ENCODE measurements around a stretch of chr13.

DNA sequence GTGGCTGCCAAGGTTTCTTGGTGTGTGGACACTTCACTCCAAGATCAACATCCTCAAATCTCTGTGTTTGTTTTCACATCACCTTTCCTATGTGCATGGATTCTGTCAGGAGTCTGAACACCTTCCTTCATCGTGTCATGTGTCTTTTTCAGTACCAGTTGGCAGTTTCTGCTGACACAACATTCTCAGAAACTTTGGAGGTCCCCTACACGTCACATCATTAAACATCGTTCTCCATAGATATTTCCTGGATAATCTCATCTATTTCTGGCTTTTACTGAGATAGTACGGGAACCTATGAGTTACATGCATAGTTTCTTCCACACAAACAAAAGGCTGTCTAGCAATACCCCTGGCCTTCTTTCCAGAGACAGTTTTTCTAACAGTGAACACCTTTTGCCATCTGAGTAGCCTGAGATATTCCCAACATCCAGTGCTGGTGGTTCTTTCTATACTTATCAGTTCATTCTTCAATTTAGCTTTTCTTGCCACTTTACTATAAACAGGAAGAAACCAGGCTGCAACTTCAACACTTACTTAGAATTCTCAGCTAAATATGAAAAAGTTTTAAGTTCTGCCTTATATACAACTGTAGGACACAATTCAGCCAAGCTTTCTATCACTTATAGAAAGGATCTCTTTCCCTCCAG lies 15.4 kb upstream of the EFNB2 start:
- PRO-cap: no peak
- RAMPAGE, long total RNA: no peak

GRCh38 chr13:106617369-106618034 lies 49.6 kb upstream of the ARGLU1 start:
- PRO-cap: no peak
- RAMPAGE, long total RNA: no peak

DNA sequence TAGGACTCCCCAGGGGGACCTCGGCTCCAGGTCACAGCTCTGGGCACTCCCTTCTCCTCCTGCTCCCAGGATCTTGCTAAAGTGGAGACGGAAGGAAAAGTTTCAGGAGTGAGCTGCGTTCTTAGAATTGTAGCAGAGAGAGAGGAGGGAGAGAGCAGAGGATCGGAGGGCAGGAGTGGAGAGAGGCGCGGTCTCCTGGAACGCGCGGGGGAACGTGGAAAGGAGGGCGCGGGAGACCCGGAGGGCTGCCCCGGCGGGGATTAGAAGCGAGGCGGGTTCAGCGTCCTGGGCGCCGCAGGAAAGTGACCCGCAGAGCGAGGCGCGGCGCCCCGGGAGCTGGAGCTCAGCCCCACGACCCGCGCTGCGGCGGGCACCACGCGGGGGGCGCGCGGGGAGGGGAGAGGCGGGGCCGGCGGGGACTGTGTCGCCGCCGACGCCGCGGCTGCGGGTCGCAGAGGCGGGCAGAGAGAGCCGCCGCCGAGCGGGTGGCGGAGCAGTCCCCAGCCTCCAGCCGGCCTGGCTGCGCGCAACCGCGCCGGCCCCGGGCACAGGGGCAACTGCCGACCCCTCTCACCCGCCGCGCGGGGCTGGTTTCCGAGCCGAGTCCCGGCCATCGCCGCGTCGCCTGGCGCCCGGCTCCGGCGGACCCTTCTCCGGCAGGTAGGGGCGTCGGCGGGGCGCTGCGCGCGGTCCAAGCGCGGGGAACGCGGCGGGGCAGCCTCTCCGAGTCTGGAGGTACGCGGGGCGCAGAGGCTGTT lies 134.0 kb upstream of the MYO16 start:
- PRO-cap: unidirectional peak, minus-strand start at position 559 of the sequence
- RAMPAGE, long total RNA: no peak

GRCh38 chr13:109271855-109272722 lies 514.3 kb downstream of the IRS2 start:
- PRO-cap: no peak
- RAMPAGE, long total RNA: no peak

GRCh38 chr13:109331894-109332961 lies 454.2 kb downstream of the IRS2 start:
- PRO-cap: no peak
- RAMPAGE, long total RNA: no peak

- PRO-cap: no peak
- RAMPAGE, long total RNA: no peak
These were observed 383.4 kb downstream of the IRS2 start for GRCh38 chr13:109402914-109403383.

GRCh38 chr13:109569856-109570823 lies 216.2 kb downstream of the IRS2 start:
- PRO-cap: no peak
- RAMPAGE, long total RNA: no peak

GRCh38 chr13:109687355-109688608 lies 98.6 kb downstream of the IRS2 start:
- PRO-cap: no peak
- RAMPAGE, long total RNA: no peak

GRCh38 chr13:109782714-109783882 lies 3.3 kb downstream of the IRS2 start:
- PRO-cap: no peak
- RAMPAGE, long total RNA: no peak

GRCh38 chr13:110136447-110137586 lies 170.1 kb downstream of the COL4A1 start:
- PRO-cap: no peak
- RAMPAGE, long total RNA: no peak

- PRO-cap: no peak
- RAMPAGE, long total RNA: no peak
These were observed 80.7 kb downstream of the COL4A1 start for GRCh38 chr13:110226213-110226637.

DNA sequence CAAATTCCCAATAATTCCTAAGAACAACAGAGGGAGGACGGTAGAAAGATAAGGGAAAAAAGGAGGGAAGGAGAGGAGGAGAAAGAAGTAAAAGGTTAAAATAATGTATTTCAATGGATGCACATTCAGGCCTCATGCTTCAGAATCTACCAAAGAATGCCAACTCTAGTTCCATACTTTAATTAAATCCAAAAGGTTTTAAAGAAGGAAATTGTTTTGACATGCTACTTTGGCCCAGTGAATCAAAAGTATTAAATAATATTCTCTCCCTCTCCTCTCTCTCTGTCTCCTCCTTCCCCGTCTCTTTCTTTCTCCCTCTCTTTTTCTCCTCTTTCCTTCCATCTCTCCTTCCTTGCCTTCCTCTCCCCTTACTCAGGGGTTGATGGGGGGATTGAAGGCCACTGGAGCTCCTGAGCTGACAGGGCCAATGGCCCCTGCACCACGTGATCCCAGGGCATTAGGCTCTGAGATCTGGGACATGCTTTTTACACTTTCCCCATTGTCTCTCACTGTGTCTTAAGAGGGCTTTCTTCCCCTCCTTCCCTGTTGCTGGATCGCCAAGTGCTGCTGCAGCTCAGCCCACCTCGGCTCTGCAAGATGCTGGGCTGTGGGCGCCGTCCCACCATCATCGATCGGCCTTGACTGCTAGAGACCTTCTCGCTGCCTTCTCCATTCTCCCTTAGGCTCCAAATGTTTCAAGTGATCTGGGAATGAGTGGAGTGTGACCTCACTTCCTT lies 42.4 kb downstream of the COL4A1 start:
- PRO-cap: no peak
- RAMPAGE, long total RNA: no peak

DNA sequence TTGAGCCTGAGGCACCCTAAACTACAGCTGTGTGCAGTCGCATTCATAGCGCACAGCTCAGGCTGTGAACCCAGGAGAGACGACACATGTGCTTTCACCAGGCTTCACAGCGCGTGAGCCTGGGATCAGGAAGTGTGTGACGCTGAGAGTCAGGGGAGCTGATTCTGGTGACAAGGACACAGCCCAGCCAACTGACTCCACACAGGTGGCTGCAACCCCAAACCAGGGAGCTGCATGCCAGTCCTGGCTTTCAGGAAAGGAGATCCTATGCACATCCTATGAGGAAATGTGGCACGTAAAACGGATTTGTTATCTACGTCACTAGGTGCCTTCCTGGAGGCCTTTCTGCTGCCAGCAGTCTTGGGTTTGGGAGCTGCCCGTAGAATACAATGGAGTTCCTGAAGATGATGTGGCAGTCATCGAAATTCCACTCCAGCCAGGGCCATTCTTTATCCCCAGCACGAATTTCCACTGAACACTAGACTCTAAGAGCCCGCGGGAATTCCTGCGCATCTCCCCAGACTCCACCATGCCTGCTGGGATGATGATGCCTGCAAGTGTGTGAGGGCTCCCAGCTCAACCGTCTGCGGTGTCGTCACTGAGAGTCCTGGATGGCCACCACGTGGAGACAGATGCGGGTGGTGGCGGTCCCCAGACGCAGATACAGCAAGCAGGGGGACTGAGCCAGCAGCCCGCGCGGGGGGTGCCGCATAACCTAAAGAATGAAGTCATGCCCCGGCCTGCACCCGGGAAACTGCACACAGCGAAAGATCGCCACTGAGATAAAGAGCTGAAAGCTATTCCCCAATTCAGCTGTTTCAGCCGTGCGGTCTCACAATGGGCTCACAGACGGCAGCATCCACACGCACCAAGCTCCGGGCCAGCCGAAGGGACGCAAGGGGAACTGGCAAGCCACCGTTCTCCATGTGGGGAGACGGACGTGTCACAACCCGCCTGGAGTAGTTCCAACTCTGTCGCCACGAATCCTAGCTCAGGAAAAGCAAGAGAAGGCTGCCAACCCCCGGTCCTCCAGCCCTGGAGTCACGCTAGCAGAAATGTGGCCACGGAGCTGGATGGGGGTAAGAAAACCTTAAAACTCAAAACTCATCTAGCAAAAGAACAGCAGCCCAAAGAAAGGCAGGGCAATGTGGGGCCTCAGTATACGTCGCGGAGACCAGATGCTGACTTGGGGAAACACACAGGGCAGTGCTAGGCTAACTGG lies 41.1 kb downstream of the COL4A1 start:
- PRO-cap: unidirectional peak, plus-strand start at position 73 of the sequence
- RAMPAGE, long total RNA: no peak

GRCh38 chr13:110279742-110280458 lies 27.1 kb downstream of the COL4A1 start:
- PRO-cap: no peak
- RAMPAGE, long total RNA: no peak

DNA sequence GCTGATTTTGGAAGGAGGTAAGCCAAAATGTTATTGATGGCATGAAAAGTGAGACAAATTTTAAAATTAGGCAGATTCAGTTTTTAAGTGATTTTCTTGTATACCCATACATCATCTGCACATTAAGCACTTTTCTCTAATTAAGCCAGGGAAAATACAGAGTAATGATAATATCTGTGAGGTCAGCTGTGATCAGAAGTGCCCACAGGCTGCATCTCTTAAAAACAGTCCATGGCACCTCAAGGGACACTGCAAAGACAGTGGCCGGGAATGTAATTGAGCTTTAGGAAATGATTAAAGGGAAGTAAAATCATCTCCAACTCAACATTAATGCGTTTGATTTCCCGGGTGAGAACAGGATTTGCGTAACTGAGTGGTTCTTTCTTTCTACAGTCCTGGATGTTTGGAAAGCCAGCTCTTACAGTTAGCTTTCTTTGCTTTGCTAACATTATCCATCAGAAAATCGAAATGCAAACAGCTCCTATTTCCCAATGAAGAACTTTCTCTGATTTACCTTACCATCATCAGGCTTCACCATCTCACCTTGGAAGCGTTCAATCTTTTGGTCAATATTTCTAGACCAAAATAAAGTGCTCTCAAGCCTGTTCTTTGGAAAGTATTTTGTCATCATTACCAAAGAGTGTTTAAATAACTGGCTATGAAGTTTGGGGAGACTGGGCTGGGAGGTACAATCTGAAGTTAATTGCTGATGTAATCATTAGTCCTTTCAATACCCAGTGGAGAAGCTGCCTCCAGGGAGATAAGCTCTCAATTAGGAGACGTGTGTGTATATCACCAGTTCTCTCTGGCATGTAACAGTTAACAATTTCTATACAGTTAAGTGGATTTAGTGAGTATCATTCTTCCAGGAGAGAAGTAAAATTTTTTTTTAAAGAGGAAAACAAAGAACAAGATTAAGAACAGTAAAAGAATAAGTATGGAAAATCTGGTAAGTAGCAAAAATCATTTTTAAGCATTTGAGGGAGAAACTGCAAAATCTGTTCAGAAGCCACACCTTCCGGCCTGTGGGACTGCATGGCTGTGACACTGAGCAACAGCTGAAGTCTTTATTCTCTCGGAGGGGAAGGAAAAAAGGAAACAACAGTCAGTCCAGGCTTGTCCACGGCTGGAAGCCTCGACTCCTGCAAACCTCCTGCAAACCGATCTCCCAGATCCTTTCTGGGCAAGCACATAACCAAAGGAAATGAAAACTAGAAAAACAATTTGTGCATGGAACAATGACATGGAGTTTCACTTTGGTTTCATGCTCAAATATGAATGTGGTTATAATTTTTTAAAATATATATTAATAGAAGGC lies 1.5 kb downstream of the COL4A1 start:
- PRO-cap: no peak
- RAMPAGE, long total RNA: no peak

DNA sequence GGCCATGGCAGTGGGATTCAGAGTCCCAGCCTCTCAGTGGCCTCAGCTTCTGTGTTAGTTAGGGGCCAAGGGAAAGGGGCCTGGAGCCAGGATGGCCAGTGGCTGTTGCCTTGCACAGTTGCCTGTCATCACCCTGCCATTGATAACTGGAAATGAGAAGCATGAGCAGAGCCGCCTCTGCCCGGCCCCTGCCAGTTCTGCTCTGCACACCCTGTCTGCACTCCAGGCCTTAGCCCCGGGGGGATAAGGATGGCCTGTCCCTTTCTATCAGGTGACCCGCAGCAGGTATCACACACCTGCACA lies 7.8 kb downstream of the COL4A2 start:
- PRO-cap: no peak
- RAMPAGE, long total RNA: no peak

GRCh38 chr13:110337083-110337897 lies 30.2 kb downstream of the COL4A2 start:
- PRO-cap: no peak
- RAMPAGE, long total RNA: no peak

DNA sequence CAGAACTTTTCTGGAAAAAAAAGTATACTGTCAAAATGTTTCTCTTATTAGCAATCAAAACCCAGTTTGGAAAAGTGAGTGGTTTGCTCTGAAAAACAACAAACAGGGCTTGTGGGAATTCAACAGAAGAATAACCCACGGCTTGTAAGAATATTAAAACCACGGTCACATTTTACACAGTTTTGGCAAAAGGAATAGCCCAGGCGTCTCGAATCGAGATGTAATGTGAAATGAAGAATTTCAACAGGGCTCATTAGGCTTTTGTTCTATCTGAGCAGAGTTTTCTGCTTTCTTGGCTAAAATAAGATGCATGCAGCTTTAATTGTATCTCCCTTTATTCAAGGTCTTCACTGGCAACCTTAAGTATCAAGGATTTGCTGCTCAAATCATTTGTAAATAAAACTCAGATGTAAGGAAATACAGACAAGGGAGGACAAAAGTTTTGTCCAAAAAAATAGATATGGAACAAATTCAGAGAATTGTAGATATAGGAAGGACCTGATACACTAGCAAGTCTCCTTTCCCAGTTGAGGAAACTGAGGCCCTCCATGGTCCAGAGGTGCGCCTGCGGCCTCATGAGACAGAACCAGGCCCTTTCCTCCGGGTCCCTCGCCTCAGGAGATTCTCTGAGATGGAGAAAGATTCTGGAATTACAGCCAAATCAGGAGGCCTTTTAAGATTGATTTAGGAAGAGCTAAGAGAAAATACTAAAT lies 71.0 kb downstream of the COL4A2 start:
- PRO-cap: no peak
- RAMPAGE, long total RNA: no peak

- PRO-cap: no peak
- RAMPAGE, long total RNA: no peak
These were observed 100.4 kb downstream of the COL4A2 start for GRCh38 chr13:110407078-110408263.

DNA sequence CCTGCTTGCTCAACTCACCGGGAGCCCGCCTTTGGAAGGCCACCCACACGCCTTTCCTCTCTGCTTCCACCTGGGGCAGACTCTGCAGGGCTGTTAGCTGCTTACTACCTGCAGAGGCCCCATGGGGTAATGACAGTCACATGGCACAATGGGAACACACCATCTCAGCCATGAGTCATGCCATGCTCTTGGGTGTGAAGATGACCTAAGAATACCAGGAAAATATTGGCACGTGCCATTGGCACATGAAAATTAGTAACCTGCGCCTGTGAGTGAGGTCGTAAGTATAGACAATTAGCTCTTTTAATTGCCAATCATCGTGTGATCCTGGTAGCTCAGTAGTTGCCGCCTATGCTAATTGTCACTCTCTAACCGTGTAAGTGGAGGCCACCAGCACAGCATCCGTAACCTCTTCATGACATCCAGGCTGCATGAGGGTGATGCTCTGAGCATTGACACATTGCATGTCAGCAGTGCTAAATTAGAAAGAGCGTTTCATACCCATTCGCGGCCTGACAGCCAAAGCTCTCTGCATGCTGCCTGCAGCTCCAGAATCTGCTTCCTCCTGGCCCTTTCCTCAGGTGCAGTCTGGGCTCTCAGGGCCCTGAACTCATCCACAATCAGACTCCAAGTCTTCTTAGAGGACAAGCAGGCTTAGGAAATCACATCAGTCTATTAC lies 108.8 kb downstream of the COL4A2 start:
- PRO-cap: no peak
- RAMPAGE, long total RNA: no peak